ENCODE data around the genes CLEC11A, KLK11 and KLK13.

DNA sequence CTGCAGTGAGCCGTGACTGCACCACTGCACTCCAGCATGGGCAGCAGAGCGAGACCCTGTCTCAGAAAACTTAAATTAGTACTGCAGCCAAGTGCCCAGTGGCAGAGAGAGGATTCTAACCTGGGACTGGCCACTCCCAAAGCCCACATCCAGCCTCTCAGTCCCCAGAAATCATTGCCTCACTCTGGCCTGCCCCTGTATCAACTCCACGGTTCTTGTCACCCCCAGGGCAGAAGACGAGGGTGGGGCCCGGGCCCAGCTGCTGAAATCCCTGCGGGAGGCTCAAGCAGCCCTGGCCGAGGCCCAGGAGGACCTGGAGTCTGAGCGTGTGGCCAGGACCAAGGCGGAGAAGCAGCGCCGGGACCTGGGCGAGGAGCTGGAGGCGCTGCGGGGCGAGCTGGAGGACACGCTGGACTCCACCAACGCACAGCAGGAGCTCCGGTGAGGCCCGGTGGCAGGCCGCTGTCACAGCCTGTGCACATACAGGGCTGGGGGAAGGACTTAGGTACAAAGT, 53.4 kb downstream of the KCNC3 start:
- PRO-cap, result no peak
- RAMPAGE, long total RNA, result no peak
- RRBS, result 84% methylated on average over 14 of the region's 20 CpGs

GRCh38 chr19:50281299-50282126, 47.7 kb downstream of the KCNC3 start:
- PRO-cap, result no peak
- RAMPAGE, long total RNA, result no peak
- RRBS, result 91% methylated on average over 9 of the region's 29 CpGs

DNA sequence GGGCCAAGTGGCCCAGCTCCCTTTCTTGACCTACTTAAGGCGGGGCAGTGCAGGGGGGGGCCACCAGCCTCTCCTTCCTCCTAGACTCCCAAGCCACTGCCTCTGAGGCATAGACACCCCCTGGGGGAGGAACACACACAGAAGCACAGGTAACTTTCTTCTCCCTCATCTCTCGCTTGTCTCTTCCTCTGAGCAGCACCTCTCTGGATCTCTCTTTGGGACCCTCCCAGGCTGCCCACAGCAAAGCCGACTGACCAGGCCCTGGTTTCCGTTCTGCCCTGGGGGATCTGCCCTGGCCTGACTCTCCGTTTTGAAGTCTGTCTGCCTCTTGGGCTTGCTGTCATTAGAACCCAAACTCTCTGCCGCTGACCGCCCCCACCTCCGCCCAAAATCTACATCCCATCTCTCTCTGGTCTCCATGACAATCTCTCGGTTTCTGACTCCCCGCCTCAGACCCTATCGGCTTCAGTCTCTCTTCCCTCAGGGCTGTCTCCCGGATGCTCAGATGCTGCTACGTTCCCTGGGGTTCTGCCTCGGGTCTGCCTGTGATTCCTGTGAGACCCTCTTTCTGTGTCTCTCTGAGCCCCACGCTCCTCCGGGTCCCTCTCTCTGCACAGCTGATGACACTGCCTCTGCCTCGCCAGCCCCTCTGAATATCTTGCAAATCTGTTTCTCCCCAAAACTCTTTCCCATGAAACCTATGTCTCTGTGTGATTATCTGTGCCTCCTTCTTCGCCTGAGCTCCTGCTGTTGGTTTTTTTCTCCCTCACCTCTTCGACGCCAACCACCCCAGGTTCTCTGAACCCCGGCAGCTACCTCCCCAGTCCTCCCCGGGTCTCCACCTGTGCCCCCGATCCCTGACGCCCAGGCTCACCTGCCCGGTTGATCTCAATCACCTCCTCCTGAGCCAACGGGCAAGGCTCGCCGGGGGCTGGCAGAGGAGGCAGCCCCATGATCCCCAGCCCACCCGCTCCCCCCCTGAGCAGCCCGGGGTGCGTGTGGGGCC, 6.8 kb downstream of the KCNC3 start:
- PRO-cap, result no peak
- RAMPAGE, long total RNA, result no peak
- RRBS, result 86% methylated on average over 11 of the region's 31 CpGs

DNA sequence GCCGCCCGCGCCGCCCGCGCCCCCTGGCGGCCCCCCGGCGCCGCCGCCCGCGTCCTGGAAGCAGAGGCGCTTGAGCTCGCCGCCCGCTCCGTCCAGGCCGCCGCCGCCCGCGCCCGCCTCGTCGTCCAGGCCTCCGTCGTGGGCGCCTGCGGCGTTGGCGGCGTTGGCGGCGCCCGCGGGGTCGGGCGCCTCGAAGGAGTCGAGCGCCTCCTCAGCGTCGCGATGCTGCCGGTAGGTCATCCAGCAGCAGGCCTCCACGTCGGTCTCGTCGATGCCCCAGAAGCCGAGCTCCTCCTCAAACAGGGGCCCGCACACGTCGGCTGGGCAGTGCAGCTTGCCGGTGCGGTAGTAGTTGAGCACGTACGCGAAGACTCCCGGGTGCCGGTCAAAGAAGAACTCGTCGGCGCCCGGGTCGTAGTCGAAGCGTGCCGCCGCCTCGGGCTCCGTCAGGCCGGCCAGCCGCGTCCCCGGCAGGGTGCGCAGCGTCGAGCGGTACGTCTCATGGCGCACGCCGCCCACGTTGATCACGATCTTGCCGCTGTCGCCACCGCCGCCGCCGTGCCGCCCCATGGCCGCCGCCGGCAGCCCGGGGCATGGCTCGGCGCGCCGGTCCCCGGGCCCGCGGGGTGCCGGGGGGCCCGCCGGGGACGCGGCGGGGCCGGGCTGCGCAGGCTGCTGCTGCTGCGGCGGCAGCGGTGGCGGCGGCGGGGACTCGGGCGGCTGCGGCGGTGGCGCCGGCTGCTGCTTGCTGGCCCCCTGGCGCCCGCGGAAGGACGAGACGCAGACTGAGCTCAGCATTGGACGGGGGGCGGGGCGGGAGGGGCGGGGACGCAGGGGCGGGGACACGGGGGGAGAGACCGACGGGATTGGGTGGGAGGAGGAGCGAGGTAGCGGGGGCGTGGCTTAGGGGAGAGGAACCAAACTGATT, 628 bp downstream of the KCNC3 start:
- PRO-cap, result unidirectional peak, minus-strand start at position 787 of the sequence
- RAMPAGE, long total RNA, result no peak
- RRBS, result 4% methylated on average over 28 of the region's 141 CpGs

DNA sequence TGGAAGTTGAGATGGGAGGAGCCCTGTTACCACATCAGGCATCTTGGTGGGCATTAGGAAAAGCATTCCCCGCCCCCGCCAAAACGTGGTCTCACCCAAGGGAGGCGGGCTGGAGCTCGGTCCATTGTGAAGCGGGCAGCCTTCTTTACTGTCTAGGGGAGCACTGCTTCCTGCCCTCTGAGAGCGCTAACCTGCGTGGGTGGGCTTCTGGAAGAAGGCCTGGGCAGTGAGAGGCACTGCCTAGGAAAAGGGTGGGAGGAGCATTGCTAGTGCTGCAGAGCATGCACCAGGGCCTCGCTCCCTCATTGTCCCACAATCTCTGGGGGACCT, 3.9 kb downstream of the NR1H2 start:
- PRO-cap, result no peak
- RAMPAGE, long total RNA, result no peak
- RRBS, result no CpG with 5 or more reads among the region's 9 CpGs

DNA sequence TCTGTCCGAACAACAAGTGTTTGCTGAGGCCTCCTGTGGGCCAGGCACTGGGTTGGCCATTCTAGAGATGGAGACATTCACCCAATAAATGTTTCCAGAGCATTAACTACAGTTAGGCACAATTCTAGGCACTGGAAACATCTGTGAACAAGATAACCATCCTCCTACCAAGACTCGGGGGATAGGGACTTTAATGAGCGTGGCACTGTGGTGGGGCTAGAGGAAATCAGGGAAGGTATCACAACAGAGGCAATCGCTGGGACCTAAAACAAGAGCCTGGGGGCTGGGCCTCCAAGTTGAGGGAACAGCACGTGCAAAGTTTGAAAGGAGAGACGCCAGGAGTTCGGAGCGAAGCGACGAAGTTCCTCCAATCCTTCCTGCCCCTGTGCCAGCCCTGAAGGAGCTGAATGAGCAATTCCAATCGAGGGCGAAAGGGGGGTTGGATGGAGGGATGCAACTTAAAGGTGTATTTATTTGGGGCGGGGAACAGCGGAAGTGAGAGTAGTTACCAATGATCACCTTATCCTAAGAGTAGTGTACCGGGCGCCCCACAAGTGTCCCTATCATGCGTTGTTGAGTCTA, 773 bp upstream of the POLD1 start:
- PRO-cap, result unidirectional peak, plus-strand start at position 327 of the sequence
- RAMPAGE, long total RNA, result no peak
- RRBS, result no CpG with 5 or more reads among the region's 17 CpGs

- PRO-cap, result no peak
- RAMPAGE, long total RNA, result no peak
- RRBS, result no CpG with 5 or more reads among the region's 23 CpGs
Observed at GRCh38 chr19:50417577-50418116, 1.1 kb upstream of the SPIB start.

GRCh38 chr19:50485250-50485638, 8.6 kb upstream of the GARIN5A start:
- PRO-cap, result no peak
- RAMPAGE, long total RNA, result no peak
- RRBS, result no CpG with 5 or more reads among the region's 6 CpGs

- PRO-cap, result no peak
- RAMPAGE, long total RNA, result no peak
- RRBS, result no CpG with 5 or more reads among the region's 40 CpGs
Observed at GRCh38 chr19:50490824-50491952, 14.5 kb upstream of the GARIN5A start.

- PRO-cap, result no peak
- RAMPAGE, long total RNA, result no peak
- RRBS, result 43% methylated on average over 8 of the region's 22 CpGs
Observed at GRCh38 chr19:50501754-50502323, 9.2 kb downstream of the JOSD2 start.

DNA sequence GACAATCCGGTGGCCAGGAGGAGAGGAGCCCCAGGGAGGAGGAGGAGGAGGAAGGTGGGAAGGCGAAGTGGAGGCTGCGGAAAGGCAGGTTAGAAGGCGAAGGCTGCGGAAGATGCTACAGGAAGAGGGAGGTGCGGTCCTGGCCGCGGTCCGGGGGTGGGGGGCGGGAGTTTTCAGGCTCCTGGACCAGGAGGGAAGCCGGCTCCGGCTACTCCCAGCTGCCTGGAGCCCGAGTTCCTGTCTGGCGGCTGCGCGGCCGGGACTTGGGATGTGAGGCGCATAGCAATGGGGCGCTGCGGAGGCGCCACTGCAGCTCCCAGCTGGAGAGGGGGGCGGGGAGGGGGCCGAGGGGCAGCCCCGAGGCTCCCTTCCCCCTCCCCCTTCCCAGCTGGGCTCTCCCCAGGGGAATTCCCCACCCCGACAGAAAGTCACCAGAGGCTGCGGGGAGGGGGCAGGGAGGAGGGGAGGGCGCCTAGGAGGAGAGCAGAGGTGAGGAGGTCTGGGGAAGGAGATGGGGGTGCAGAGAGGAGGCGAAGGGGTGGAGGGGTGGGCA, 2.1 kb downstream of the LRRC4B start:
- PRO-cap, result no peak
- RAMPAGE, long total RNA, result no peak
- RRBS, result 4% methylated on average over 9 of the region's 28 CpGs

GRCh38 chr19:50722859-50723889, at the start of gene CLEC11A:
Gene CLEC11A, plus strand, starts transcription at chr19:50723364.
- PRO-cap, result no peak
- RAMPAGE, long total RNA, result no peak
- RRBS, result 5% methylated on average over 4 of the region's 22 CpGs

DNA sequence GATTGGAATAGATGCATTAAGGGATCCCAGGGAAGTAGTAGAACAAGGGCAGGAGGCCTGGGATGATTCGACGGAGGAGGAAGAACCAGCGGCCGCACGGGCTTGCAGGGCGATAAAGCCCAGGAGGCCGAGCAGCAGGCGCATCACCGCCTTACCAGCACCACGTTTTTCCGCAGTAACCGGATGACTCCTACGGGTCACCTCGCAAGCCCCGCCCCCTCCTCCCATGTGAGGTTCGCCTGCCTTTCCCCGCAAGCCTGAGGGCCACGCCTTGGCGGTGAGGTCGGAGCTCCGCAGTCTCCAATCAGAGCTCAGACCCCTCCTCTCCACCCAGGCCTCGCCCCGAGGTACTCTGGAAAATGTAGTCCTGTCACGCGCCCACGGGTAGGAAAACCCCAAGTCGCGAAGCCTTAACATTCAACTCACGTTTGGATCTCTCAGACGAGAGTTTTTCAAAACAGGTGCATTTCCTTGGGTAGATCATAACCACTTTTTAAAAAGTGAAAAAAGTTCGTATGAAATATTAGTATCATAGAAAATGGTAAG, 5.2 kb downstream of the CLEC11A start:
- PRO-cap, result no peak
- RAMPAGE, long total RNA, result no peak
- RRBS, result no CpG with 5 or more reads among the region's 31 CpGs

DNA sequence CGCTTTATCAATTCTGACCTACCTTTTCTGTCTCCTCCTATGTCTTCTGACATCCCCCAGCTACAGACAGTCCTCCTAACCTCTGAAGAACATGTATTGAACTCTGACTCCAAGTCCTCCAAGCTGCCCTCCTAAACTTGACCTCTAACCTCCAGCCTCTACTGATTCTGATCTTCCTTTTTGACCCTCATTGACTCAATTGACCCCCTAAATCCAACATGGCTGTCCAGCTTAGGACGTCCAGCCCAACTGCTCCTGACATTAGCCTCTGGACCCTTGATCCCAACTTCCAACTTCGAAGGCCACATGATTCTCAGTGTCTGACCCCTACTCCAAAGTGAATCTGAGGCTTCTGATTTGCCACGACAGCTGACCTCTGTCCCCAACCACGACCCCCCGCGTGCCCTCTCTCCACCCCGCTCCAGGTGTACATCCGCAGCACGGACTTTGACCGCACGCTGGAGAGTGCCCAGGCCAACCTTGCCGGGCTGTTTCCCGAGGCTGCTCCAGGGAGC, 1.1 kb downstream of the ACP4 start:
- PRO-cap, result no peak
- RAMPAGE, long total RNA, result no peak
- RRBS, result 71% methylated on average over 2 of the region's 14 CpGs

GRCh38 chr19:50804762-50805479, 14.7 kb downstream of the ACP4 start:
- PRO-cap, result bidirectional peak, plus-strand start at chr19:50804932, minus-strand start at chr19:50804594; unidirectional peak, plus-strand start at chr19:50805106
- RAMPAGE, long total RNA, result no peak
- RRBS, result no CpG with 5 or more reads among the region's 30 CpGs

GRCh38 chr19:50820559-50821344, 2.8 kb downstream of the KLK1 start:
- PRO-cap, result no peak
- RAMPAGE, long total RNA, result no peak
- RRBS, result no CpG with 5 or more reads among the region's 22 CpGs

GRCh38 chr19:50870373-50870962, 2.8 kb upstream of the KLK2 start:
- PRO-cap, result no peak
- RAMPAGE, long total RNA, result no peak
- RRBS, result no CpG with 5 or more reads among the region's 22 CpGs

- PRO-cap, result no peak
- RAMPAGE, long total RNA, result start-site peak on the minus strand at chr19:51026590-51026616, 62 and 23 reads in 2 replicates
- RRBS, result no CpG with 5 or more reads among the region's 22 CpGs
Observed at GRCh38 chr19:51026403-51027412, at the start of gene KLK11. Gene KLK11, minus strand, starts transcription at chr19:51026616.

GRCh38 chr19:51064722-51065310, at the start of gene KLK13:
Gene KLK13, minus strand, starts transcription at chr19:51065092.
- PRO-cap, result no peak
- RAMPAGE, long total RNA, result no peak
- RRBS, result 2% methylated on average over 16 of the region's 35 CpGs

DNA sequence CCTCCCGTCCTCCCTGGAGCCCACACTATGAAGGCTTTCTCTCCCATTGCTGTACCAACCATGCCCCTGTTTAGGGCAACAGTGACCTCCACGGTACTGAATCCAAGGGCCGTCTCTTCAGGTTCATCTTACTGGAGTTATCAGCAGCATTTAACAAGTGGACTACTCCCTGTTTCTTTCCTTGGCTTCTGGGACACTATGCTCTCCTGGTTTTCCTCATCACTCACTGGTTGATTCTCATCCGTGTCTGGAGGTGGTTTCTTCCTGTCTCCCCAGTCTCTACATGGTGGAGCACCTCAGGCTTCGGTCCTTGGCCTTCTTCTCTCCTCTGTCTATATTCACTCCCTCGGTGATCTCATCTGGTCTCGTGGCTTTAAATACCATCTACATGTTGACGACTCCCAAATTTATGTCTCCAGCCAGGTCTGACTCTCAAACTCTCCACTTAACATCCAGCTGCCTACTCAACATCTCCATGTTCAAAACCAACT, 4.3 kb upstream of the KLK13 start:
- PRO-cap, result no peak
- RAMPAGE, long total RNA, result no peak
- RRBS, result no CpG with 5 or more reads among the region's 8 CpGs

All from lung (tissue), 4 donors.